ENCODE measurements around the gene DAGLB.

DNA sequence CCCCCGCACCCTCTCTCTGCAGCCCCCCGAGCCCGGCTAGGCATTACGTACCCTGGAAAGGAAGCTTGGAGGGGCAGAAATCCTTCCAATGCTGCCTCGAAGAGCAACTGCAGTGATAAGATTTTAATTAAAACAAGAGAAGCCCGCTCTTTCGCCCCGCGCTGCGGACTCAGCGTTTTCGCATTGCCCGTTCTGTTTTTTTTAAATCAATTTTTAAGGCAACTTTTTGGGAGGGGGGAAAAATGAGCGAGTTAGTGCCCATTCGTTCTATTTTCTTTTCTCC lies 1.5 kb upstream of the TNRC18 start:
- PRO-cap: no peak

DNA sequence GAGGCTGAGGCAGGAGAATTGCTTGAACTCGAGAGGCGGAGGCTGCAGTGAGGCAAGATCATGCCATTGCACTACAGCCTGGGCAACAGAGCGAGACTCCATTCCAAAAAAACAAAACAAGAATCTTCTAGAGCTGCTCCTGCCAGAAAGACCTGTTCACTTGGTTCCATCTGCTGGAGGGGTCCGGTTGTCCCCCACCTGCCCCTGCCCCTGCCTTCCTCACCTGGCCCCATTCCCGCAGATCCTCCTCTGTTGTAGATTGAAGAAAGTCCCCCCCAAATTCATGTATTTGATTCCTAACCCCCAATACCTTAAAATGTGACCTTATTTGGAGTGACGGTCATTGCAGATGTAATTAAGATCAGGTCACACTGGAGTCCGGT lies 8.6 kb upstream of the TNRC18 start:
- PRO-cap: no peak

DNA sequence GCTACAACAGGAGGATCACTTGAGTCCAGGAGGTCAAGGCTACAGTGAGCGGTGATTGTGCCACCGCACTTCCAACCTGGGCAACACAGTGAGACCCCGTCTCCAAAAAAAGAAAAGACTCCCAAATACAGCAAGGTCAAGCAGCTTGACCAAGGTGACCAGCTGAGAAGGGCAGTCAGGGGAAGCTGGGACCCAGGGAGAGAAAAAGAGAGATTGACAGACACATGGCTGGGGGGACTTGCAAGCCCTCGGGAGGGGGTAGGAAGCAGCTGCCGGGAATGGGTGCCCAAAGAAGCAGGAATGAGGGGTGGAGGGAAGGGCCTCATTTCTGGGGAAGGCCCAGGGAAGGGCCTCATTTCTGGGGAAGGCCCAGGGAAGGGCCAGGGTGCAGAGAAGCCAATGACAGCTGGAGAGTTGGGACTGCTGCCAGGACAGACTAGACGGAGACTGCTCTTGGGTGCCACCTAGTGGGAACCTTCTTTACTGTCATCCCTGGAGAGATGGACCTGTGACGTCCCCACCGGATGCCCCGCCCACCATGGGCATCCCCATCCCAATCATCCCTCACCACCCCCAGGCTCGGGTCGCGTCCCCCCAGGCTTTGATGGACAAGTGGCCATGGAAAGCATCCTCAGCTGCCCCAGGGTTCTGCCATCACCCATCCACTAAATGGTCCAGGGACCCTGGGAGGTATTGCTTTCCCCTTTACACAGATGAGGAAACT lies 28.3 kb upstream of the ACTB start:
- PRO-cap: no peak

GRCh38 chr7:5670012-5671230 lies 77.8 kb downstream of the FSCN1 start:
- PRO-cap: no peak

DNA sequence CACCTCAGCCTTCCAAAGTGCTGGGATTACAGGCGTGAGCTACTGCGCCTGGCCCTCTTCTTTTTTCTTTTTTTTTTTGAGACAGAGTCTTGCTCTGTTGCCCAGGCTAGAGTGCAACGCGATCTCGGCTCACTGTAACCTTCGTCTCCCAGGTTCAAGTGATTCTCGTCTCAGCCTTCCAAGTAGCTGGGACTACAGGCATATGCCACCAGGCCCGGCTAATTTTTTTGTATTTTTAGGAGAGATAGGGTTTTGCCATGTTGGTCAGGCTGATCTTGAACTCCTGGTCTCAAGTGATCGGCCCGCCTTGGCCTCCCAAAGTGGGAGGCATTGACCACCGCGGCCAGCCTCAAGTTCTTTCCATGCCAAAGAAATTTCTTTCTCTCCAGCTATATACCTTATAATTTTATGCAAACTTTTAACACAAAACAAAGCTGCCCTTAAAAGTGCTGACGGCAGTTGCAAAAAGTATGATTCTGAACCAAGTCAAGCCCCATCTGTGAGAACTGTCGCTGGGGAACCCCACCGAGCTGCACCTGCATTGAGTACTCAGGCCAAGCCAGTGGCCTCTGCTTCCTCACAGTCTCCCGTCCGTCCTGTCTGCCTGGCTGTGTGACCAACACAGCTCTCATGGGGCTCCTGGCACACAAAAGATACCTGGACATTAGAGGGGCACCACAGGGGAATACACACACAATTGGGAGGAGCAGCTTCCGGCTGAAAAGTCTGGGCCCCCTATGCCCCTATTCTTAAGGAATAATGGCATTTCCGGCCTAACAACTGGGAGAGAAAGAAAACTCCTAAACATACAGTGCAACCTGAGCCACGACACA lies 83.6 kb downstream of the FSCN1 start:
- PRO-cap: no peak

DNA sequence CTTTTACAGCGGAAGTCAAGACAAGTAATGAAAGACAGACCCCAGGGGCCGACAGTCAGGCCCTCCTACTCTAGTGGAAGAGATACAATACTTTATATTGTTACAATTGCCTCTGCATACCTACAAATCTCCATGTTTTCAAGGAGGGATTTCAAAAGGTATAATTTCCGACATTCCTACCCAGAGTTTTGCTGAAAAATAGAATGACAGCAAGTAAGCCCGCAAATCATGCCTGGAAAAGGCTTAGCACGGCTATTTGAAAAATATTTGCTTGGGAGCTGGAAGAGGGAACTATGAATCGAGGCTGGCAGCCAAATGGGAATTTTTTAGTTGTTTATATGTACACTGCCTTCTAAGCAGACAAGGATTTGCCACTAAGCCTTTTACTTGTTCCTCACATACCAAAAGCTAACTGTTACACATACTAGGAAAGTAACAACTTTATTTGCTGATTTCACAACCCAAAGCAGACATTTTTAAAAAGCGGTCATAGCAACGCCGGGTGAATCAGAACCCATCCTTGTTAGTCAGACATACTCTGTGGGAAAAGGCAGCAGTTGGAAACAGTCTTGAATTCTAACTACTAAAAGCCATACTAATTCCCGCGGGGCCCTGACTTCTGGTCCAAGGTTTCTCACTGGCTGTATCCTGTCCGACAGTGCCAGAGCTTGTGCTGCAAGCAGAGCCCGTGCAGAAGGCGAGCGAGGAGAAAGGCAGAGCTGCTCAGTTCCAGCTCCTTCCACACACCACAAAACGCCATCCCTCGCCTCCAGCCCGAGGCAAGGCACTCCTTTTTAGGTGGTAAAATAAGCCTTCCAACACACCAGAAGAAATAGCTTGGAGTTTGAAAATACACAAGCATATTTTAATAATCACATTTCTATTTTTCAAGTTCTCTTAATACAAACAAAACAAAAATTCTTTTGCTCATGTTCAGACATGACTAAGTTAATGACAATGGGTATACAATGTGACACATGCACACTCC lies 89.3 kb downstream of the RNF216 start:
- PRO-cap: unidirectional peak, plus-strand start at position 693 of the sequence; unidirectional peak, minus-strand start at position 743 of the sequence

DNA sequence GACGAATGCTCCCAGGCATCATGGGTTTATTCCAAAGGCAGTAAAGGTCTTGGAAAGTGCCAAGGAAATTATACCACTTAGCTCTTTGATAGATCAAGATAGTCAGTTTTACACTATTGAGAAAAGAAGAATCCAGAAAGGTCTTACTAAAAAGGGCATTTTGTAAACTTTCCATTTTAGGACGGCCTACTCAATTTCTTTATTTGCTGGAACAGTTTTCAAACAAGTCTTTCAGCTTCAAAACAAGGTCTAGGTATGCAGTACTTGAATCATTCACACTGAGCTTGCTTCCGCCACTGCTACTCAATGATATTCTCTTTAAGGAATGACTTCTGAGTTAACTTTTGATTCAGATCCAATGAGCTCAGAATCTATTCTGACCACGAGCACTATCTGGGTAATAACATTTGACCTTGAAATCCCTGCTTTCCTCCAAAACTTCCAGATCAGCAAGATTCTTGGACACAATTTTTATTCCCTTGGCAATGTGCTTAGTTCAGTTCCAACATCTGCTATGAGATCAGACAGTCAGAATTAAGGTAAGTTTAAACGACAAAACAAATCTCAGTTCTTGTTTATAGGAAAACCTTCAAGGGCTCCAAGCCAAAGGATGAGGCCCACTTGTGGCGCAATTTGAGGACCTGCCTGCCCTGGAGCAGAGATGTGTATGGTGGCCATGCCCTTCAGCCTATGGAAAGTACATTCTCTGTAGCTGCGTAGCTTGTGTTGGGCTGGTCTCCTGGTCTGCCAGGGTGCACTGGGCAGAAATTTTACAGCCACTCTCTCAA lies 87.2 kb downstream of the RNF216 start:
- PRO-cap: bidirectional peak, plus-strand start at position 499 of the sequence, minus-strand start at position 280 of the sequence

DNA sequence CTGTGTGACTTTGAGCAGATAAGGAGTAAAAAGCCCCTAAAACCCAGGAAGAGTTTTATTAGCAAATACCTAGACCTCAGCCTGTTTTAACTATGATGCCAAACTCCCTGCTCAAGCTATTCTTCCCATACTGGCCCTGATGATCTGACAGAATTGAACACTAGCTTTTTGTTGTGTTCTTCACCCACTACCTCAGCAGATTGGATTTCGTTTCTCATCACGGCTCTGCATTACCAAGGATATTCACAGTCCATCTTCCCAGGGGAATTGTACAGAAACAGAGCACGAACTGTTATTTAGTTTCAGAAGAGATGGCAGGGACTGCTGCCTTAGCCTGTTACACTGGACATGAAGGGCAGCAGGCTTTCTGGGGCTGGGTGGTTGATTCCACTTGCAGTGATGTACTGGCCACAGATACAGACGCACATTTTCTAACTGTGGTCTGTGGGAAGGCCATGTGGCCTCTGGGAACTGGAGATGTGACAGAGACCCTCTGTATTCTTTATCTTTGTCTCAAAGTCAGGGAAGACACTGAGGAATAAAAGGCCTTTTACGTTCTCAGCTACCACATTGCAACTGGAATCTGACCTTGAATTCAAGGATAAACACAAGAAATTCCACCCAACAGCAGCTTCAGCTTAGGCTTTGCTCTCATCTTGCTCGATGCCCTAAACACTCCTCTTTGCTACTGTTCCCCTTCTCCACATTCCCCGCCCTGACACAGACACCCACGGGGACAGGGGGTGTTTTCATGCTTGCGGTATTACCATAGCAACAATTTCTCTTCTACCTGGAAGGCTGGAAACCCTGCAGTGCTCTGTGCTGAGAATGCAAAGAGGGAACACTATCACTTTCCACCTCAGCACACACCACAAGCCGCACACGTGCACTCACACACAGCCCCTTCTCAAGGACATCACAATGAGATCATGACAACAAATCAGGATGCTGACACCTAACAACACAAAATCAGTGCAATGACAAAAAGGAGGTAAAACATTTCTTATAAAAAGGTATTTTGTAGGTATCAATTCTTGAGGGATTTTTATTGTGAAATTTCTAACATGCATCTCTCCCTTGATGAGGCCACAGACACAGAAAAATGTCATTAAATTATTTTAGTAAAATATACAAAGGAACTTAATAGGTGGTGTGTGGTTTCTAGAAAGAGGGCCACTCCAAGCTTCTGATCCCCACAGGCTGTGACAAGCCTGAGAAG lies 81.7 kb downstream of the RNF216 start:
- PRO-cap: no peak

GRCh38 chr7:6016388-6017118 lies 7.5 kb downstream of the AIMP2 start:
- PRO-cap: no peak

- PRO-cap: no peak
These were observed 35.0 kb downstream of the USP42 start for GRCh38 chr7:6139369-6140435.

DNA sequence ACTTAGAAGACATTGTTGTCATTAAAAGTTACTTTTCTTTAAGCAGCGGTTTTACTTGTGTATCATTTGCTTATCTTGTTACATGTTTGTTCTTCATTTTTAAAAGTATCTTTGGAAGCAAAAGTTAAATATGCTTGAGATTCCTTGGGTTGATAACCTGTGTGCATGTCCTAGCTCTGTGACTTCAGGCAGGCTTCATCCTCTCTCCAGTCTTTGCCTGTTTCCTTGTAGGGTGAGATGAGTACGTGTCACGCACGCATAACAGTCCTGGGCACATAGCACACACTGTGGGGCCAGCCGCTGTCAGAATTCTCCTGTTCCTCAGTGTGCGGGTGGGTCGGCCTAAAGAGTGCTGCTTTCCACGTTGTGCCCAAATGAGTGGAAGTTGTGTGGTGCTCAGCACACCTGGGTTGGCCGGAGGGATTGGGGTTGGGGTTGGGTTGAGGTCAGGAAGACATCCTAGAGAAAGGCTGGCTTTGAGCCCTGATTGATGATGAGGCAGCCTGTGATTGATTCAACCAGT lies 18.4 kb downstream of the RAC1 start:
- PRO-cap: no peak

DNA sequence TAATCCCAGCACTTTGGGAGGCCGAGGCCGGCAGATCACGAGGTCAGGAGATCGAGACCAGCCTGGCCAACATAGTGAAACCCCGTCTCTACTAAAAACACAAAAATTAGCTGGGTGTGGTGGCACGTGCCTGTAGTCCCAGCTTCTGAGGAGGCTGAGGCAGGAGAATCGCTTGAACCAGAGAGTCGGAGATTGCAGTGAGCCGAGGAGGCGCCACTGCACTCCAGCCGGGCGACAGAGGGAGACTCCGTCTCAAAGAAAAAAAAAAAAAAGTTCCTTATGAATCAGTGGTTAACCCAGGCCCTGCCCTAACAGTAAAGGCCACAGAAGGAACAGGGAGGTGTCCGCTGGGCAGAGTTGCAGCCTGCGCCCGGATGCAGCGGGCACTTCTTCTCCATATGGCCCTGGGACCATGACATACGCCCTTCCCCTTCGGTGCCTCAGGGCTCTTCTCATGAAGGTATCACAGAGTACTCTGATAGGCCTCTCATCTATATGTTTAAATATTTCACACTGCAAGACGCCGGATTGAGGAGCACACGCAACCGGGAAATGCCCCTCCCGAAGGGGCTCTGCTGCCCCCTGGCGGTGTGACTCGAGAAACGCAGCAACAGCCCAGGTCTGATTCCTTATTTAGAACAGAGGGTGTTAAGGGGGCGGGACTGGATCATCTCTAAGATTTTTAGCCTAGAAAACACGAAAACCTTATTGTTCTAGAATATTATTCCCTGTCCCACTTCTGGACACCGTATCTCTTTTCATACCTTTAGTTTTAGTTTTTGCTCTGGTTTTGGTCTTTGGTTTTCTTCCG lies 12.3 kb downstream of the DAGLB start:
- PRO-cap: no peak

DNA sequence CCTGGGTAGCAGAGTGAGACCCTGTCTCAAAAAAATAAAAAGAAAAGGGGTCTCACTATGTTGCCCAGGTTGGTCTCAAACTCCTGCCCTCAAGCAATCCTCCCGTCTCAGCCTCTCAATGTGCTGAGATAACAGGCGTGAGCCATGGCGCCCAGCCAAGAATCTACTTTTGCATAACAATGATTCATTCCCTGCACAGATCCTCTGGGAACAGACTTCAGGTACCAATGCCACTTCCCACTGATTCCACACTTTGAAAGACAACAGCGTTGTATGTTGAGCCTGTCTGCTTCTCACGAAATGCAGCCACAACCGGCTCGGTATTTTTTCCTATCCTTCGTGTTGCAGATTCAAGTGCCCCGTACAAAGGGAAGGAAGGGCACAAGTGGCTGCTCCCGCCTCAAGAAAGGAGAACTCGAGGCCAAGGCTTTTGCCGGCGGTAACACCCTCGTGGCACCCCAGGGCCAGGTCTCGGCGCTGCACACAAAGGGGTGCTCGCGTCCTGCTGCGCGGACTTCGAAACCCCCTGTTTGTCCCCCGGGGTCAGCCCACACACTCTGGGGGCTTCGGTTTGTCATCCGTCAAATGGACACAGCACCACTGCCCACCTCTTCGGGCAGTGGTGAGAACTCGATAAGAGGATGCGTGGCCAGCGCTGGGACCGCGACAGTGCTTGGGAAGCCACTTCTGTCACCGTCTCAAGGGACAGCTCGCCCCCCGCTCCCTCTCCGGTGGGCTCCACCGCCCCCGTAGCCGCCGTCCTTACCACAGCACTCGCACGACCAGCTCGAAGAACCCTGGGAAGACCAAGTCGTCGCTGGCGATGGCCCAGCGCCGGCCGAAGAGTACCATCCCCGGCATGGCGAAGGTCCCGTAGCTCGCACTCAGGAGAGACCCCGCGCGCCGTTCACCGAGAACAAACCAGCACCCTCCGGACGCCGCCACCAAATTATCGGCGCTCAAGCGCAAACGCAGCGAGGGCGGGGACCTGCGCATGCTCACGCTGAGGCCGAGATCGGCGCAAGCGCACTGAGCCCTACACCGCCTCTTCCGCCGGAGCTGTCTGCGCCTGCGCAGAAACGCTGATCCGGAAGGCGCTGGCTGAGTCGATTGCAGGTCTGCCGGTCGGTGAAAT lies at the start of gene DAGLB:
TSS of gene DAGLB (minus strand) at position 973 of the 1,135 bp plus-strand sequence.
- PRO-cap: bidirectional peak, plus-strand start at position 1,076 of the sequence, minus-strand start at position 923 of the sequence

DNA sequence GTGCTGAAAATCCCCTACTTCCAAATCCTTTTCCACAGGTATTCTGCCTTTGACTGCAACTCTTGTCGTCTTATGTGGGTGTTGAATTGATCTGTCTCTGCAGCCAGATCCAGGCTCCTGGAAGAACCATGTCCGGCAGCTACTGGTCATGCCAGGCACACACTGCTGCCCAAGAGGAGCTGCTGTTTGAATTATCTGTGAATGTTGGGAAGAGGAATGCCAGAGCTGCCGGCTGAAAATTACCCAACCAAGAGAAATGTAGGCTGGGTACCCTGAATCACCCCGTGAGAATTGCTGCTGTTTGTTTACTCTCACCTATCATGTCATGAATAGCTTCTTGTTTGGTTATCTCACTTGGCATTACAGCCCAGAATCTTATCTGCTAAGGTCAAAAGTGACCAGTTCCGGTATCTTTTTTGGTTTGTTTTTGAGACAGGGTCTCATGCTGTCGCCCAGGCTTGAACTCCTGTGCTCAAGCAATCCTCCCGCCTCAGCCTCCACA lies 1.3 kb downstream of the ZDHHC4 start:
- PRO-cap: no peak

DNA sequence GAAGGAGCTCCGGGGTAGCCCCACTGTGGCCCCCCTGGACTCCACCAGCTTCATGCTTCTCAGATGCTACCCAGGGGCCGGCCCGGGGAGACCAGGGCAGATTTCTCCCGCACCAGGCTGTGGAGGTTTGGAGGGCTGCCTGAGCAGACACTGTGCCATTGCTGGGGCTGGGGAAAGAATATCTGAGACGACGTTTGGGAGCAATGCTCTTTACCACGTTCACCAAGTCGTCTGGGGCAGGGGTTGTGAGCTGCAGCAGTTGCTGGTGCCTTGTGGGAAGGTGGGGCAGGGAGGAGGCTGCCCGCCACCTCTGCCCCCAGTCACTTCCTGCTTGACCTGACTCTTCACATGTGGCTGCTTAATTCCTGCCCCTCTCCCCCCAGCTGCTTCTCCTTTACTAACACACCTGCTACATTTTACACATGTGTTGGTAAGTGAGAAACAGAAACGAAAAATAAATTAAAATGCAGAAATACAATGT lies 8.4 kb downstream of the ZNF853 start:
- PRO-cap: no peak

DNA sequence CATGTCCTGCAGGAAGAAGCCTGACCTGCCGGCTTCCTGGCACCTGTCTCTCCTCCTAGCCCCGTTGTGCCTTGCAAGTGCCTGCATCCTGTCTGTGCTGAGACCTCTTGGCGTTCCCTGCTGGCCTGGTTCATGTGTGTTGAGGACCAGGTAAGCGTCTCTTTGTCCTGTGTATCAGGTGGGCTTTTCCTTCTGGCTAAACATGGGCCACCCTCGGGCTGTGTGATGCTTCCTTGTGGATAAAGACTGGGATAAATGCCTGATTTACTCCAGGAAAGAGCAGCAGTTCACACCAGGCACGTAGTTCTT lies 4.6 kb downstream of the ZNF316 start:
- PRO-cap: no peak

DNA sequence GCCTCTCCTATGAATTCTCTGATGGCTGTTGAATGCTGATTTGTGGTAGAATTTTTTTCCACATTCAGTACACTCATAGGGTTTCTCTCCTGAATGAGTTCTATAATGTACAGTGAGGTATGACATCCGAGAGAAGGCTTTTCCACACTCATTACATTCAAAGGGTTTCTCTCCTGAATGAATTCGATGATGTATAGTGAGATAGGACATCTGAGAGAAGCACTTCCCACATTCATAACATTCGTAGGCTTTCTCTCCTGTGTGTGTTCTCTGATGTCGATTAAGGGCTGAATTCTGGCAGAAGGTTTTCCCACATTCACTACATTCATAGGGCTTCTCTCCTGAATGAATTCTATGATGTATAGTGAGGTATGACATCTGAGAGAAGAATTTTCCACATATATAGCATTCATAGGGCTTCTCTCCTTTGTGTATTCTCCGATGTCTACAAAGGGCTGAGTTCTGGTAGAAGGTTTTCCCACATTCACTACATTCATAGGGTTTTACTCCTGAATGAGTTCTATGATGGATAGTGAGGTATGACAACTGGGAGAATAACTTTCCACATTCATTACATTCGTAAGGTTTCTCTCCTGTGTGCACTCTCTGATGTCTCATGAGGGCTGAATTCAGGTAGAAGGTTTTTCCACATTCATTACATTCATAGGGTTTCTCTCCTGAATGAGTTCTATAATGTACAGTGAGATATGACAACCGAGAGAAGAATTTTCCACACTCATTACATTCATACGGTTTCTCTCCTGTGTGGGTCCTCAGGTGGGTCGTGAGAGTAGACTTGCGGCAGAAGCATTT lies 15.7 kb downstream of the ZNF12 start:
- PRO-cap: no peak

- PRO-cap: no peak
These were observed 8.4 kb downstream of the ZNF12 start for GRCh38 chr7:6698097-6698955.

GRCh38 chr7:6701726-6702626 lies 4.8 kb downstream of the ZNF12 start:
- PRO-cap: no peak

- PRO-cap: no peak
These were observed 119.9 kb upstream of the CCZ1B start for GRCh38 chr7:6945940-6946453.

All from ascending aorta (tissue), 1 donor.